Left ventricle myocardium (tissue), 1 donor: ENCODE results near the gene SLC15A1.

DNA sequence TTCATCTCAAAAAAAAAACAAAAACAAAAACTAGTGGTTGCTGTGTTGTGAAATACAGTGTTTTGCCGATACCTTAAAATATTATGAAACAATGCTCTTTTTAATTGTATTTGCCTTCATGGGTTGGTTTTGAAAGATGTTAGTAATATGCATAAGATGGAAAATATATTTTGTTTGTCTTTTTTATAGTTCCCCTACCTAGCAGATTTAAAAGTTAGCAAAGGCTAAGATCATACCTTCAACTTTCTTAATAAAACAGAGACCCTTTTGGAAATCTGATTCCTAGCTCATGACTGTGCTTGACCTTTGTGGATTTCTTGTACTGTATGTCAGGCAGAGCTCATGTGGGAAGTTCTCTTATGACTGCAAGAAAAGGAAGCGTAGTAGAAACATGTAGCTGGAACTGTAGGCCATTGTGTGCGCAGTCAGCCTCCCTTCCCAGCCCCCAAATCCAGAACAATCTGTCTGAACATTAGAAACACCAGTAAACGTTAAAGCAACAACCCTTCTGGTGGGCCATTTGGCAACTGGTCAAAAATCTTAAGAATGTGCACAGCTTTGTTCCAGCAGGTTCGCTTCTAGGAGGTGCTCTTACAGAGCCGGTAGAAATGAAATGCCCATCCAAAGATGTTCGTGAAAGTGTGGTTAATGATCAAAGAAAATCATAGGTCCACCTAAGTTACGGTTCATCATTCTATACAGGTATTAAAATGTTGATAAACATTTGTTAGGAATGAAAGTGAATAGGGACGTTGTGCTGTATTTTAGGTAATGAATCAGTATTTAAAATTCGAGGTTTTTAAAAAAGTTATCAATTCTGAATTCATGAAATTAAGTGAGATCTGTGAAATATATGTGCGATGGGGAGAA lies 78.7 kb upstream of the RNF113B start:
- PRO-cap, result no peak

- PRO-cap, result no peak
These were observed 130.5 kb upstream of the RNF113B start for GRCh38 chr13:98307426-98308123.

- PRO-cap, result no peak
These were observed 160.5 kb downstream of the STK24 start for GRCh38 chr13:98416085-98417100.

DNA sequence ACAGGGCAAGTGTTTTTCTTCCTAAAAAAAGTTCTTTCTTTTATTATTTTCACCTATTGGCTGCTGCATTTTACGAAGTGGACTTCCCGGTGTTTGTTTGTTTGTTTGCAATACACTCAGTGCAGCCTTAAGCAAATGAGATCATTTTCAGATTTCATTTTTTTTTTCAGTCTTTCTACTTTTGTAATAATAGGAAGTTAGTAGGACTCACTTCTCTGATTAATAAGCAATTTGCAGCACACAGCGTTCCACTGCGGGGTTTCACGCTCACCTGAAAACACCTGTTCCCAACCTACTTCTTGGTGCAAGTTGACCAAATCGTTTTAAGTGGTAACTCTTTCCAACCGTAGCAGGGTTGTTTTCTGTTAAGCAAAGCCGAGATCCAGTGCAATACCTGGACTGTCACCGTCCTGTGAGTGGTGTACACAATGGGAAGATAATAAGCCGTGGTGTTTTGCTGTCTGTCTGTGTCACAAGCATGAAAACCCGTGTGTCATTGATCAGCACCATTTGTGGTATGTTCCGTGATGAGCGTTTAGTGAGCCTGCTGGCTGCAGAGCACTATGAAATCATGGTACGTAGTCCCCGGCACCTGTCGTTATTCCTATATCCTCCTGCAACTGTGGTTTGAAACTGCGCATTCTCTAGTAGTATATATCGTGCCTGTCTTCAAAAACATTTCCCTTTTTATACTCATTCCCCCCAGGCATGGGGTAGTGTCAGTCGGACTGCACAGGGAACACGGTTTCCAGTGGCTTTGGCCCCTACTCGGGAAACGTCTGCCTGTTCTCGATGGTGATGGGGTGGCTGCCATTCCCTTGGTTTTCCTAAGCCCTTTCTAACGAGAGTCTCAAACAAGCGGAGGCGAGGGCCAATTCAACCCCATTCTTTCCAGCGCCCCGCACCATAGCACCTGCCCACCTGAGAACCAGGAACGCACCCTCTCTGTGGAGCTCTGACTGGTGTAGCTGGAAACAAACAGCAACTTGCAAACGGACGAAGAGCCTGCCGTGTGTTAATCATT lies 127.9 kb downstream of the STK24 start:
- PRO-cap, result no peak

DNA sequence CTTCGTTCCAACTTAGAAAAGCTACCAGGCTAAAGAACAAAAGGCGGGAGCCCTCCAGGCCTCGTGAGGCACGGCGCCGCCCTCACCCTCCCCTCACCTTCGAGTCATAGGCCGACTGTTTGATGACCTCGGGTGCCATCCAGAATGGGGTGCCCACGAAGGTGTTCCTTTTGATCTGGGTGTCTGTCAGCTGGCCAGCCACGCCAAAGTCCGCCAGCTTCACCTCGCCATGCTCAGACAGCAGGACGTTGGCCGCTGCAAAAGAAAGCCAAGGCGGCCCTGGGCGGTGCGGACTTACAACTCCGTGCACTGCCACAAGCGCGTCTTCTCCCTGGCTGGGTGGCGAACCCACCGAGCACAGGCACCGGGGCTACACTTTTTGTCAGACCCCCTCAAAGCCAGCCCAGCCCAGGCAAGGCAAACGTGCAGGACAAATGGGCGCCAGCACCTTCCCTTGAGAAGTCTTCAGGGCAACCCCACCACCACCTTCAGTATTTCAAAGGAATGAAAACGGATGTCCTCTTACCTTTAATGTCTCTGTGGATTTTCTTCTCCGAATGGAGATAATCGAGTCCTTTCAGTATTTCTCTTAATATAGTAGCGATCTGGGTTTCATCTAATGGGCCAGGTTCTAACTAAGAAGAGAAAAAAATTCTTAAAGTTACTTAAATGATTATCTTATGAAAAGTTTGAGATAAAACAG lies 102.0 kb downstream of the STK24 start:
- PRO-cap, result no peak

DNA sequence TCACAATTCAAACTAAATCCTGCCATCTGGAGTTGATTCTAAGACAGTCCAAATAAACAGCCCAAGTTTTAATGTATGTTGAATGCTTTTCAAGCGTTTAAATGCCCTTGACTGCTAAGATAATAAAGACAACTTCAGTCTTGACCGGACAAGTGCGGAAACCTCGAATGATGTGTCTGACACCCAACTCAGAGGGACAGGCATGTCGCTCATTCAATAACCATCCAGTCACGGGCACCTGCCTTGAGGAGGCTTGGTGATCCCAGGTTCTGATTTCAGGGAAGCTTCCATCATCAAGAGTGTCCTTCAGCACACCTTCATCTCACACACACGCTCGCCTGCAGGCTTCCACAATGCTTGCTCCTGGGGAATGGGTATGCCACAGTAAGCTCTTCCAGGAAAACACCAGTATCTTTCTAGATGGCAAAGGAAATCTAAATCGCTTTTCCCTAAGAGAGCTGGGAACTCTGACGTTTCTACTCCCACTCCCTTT lies 93.0 kb downstream of the STK24 start:
- PRO-cap, result no peak

GRCh38 chr13:98484348-98485395 lies 92.2 kb downstream of the STK24 start:
- PRO-cap, result no peak

DNA sequence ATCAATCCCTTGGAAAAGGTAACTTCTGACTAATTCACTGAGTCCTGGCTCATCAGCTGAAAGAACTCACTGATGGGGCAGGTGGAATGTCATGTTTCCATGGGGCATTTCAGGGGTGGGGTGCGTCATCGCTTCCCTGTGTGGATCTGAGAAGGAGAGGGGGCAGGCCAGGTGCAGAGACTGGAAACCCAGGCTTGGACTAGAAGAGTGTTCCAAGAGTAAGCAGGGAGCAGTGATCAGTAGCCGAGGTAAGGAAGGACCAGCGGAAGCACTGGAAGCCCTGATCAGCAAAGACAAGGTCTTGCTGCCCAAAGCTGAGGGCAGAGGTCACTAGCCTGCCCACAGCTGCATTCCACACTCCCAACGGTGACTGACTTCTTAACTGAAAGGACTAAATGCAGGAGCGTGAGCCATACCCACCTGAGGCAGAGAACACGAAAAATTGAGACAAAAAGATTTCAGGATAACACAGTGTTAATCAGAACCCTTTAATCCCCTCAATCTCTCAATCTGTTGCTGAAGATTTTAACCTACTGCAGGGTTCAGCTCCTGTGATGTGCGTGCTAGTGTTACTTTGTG lies 77.4 kb downstream of the STK24 start:
- PRO-cap, result no peak

DNA sequence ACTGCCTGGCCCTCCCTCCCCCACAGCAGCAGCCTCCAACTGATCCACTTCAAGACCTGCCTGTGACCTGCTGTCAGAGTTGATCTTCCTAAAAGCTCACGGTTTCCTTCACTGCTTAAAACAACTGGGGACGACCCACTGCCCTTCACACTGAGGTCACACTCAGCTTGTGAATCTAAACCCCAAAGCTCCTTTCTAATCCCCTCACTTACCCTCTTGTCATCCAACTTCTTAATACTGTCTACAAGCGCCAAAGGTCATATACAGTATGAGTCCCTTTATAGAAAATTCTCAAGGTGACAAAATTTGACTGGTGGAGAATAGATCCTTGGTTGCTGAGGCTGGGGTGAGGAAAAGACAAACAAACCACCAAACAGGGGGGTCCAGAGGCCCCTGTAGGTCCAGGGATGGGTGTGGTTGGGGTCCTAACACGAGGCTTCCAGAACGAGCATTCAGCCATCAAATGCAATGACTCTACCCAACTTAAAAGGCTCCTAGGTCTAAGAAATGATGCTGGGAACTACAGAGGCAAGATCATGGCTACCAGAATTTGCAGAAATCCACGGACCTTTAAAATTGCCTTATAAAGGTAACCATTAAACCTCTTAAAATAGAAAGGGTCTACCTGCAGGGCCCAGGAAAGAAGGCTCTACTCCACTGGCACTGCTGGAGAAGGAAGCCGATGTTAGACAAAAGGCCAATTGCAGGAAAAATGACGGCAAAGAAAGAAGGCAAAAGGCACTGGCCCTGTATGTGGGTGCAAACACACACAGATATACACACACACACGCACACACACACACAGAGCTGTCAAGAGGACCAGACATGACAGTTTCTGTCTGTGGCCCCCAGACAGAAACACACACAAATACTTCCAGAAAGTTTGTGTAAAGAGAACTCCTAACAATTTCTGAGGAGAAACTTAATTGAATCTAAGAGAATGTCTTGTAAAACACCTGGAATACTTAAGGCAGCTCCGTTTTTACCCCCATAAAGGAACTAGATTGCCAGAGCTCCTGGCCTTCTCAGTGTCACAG lies 47.3 kb downstream of the STK24 start:
- PRO-cap, result no peak

DNA sequence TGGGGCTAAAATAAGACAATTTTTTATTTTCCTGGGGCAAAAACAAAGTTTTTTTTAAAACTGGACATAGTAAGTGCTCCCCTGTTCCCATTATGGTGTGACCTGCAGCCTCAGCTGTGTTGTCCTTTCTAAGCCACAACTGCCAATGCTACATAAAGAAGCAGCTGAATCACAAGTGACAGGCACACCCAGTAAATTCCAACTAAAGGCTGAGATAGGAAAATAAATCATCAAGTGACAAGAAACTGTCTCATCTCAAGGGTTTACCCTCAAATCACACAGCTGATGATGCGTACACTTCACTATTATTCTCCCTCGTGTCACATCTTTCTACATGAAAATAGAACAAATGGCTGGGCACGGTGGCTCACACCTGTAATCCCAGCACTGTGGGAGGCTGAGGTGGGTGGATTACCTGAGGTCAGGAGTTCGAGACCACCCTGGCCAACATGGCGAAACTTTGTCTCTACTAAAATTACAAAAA lies 28.6 kb downstream of the STK24 start:
- PRO-cap, result no peak

DNA sequence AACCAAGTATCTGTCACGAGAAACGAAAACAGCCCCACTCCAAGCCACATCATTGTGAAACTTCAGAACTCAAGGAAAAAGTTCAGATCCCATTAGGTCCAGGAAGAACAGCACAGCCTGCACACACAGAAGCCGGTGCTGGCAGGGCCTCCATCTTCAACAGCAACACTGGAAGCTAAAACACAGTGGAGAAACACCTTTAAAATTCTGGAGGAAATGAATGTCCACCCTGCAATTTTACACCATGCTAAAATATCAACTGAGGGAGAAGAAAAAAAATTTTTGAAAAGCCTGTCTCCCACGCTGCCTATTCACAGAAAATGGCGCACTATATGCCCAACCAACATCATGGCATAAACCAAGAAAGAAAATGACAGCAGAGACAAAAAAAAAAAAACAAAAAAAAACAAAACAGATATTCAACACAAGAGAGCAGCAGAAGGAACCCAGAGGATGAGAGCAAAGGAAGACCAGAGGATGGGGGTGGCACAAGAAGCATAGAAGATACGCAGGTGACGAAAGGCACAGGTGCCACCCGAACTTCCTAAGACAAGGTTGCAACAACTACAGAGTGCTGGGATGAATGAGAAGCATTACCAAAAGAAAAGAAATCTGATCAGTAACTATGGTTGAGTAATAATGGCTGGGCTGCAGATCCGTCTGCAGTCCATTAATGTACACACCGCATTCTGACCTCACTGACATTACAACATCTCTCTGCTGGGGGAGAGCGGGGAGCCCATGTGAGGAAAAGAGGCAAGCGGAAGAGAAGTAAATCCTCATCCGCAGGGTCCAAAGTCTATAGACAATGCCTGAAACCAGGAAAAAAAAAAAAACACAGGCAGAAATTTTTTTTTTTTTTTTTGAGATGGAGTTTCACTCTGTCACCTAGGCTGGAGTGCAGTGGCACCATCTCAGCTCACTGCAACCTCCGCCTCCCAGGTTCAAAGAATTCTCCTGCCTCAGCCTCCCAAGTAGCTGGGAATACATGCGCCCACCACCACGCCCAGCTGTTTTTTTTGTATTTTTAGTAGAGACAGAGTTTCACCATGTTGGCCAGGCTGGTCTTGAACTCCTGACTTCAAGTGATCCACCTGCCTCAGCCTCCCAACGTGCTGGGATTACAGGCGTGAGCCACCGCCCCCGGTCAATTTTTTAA lies 7.5 kb downstream of the STK24 start:
- PRO-cap, result no peak

DNA sequence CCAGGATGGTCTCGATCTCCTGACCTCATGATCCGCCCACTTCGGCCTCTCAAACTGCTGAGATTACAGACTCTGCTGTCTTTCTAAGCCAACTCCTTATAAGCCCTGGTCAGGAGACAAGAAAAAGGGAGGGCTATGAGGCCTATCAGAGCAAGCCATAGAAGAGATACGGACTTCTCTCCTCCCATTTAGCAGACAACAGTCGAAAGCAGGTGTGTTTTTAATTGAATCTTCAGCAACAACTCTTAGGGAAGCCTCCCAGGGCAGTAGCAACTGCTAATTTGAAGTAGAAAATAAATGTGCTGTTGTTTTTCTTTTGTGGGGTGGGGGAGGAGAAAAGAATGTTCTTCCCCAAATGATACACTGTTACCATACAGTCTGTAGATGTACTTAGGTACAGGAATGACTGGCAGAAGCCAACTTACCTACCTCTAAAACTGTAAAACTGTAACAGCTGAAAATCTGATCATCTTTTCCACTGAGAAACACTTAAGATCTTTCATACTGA lies 2.6 kb downstream of the STK24 start:
- PRO-cap, result no peak

GRCh38 chr13:98585332-98585931 lies 8.5 kb upstream of the STK24 start:
- PRO-cap, result no peak

GRCh38 chr13:98746953-98747416 lies 5.5 kb downstream of the SLC15A1 start:
- PRO-cap, result no peak

DNA sequence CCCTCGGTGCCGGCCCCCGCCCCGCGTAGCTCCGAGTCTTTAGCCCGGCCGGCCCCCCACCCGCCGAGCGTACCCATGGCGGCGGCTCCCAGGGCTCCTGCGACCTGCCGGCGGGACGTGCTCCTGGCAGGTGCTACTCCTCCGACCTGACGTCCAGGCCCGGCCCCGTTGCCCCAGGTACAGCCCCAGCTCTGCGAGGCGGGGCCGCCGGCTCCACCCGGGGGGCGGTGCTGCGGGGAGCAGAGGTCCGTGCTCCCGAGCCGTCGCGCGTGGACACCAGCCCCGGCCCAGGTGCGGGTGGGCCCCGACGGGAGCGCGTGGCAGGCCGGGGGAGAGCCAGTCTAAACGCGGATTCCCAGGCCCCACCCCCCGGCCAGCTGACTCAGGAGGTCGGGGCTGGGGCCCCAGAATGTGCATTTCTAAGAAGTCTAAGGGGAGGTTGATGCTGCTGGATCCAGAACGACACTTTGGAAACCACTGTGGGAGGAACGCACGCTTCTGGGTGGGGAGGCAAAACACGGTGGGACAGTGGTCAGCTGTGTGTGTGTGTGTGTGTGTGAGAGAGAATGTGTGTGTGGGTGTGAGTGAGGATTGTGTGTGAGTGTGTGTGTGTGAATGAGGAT lies at the start of gene SLC15A1:
SLC15A1 (minus strand) TSS at position 151 of the 623 bp plus-strand sequence.
- PRO-cap, result no peak

GRCh38 chr13:98784879-98785128 lies 32.3 kb upstream of the SLC15A1 start:
- PRO-cap, result no peak

- PRO-cap, result no peak
These were observed 11.1 kb upstream of the DOCK9 start for GRCh38 chr13:98988688-98989626.

DNA sequence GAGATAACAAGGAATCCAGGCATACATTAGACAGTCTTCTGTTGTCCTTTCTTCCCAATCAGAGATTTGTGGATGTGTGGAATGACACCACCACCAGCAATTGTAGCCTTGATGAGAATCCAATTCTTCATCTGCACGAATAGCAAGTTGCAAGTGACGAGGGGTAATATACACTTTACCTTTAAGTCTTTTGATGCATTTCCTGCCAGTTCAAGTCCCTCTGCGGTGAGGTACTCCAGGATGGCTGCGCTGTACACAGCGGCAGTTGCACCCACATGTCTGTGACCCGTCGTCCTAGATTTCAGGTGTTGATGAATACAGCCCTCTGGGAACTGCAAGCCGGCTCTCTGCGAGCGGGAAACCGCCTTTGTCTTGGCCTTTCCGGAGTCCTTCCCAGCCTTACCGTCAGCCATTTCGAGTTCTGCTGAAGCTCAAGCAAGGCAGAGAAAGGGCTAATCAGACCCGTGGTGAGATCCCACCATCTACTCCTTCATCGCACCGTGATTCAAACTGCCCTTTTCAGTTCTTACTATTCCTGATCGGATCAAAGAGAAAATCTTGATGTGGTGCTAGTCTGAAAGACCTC lies 14.8 kb downstream of the UBAC2 start:
- PRO-cap, result no peak

GRCh38 chr13:99228575-99229490 lies 28.2 kb downstream of the UBAC2 start:
- PRO-cap, result no peak

DNA sequence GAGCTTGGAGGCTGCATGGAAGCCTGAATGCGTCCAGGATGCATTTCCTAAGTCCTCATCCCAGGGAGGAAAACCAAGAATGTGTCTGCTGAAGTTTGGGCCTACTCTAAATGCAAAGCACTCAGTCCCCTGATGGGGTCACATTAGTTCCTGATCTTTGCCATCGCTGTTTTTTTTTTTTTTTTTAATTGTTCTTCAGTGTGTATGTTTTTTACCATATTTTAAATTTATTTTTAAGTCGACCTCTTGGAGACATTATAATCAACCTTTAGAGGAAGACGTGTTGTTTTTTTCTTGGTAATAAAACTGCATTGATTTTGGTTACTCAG lies 6.6 kb upstream of the GPR18 start:
- PRO-cap, result no peak